LUHMES (cell line): ENCODE measurements around the gene PHF3.

DNA sequence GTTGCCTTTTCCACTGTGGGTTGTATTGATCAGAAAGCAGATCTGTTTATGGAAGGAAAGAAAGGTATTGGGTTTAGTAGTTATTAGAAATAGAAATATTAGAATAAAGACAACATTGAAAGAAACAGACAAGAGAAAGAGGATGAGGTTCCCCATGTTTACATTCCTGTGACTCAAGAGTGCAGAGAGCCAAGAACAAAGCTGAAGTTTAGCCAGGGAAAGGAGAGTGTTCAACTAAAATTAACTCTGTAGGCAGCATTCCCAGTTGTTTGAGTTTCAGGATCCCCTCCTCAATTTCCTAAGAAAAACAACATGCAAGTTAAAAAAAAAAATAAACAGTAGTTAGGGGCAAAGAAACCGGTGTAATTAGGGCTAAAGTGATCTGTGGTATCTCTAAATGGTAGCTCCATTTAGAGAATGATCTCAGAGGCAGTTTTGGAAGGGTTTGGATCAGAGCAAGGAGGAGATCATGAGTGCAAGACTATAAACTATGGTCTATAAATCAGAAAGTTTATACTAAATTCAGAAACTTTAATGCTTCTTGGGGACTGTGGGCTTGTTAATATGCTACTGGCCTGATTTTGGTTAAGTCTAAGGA is 30.9 kb upstream of the RAB23 start:
- PRO-cap = no peak

DNA sequence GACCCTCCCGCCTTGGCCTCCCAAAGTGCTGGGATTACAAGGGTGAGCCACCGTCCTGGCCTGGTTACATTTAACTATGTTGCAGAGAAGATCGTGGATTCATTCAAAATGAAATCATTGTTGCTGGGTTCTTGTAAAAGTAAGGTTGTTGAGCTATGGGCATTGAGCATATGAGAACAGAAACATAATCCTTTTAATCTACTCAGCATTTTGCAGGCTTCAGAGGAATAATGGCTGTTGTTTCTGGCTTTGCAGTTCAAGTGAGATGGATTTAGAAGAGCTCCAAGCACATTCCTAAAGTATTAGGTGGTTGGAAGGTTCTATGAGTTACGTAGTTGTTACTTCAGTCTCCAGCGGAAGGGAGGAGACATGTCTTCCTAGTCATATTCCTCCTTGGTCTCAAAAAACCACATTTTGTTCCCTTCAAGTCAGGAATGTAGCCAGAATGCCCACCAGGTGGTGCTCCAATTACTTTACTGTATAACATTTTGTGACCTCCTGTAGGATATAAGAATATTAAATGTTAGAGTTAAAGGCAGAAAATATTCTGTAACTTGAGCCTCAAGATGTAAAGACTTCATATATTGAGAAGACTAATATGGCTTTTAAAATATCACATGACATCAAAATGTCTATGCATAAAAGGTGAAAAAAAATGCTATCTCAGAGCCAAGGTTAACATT is 45.8 kb upstream of the RAB23 start:
- PRO-cap = no peak

- PRO-cap = no peak
Measured at GRCh38 chr6:57313346-57314348, 3.8 kb upstream of the PRIM2 start.

- PRO-cap = no peak
Measured at GRCh38 chr6:57423213-57423610, 105.8 kb downstream of the PRIM2 start.

- PRO-cap = no peak
Measured at GRCh38 chr6:61869326-61869821, 416.7 kb downstream of the KHDRBS2 start.

DNA sequence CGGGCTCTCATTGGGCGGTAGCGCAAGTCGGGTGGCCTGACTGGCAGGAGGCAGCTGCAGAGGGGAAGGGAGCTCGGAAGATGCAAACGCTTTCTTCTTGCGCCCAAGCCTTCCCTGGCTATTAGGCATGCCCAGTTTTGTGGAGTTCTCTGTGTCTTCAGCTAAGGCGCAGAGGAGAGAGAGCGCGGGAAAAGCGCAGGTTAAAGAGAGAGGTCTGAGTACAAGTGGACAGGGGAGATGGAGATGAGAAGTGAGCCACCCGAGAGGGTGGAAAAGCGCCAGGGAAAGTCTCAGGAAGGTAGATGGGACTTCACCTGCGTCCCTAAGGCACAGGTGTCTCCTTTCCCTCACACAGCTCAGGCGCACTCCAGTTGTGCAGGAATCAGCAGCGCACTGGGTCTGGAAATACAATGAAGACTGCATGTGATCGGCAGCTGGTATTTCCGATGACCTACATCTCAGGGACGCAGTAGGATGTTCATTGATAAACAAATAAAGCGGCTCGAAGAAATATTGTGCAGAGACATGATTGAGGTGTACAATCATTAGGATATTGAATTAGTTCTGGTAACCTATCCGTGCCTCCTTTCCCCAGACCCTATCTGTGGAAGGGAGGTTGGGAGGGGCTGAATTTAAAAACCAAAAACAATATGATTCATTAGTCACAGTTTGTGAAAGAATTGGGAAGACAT is 415 bp upstream of the KHDRBS2 start:
- PRO-cap = bidirectional peak, plus-strand start at position 58 of the sequence, minus-strand start outside the sequence

DNA sequence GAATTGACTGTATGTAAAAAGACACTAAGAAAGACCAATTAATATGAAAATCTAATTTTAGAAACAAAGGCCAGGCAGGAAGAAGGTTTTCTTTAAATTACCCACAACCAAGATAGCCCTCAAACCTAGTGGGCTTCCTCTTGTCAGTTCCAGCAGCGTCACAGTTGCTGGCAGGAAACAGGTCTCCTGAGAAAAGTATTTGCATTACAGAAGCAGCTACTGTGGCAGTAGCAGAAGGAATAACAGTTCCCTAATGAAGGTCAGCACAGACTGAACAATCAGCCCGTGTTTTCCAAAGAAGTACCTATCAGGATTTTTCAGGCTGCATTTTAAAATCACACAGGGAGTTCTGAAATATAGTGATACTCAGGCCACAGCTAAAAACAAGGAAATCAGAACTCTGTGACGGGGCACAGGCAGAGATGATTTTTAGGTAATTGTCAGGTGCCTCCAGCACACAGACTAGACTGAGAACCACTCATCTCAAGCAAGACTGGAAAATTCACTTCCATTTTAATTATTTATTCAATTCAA is 230.4 kb upstream of the KHDRBS2 start:
- PRO-cap = no peak

- PRO-cap = no peak
Measured at GRCh38 chr6:63410869-63411572, 91.2 kb upstream of the LGSN start.

- PRO-cap = no peak
Measured at GRCh38 chr6:63522350-63522583, 50.0 kb upstream of the PTP4A1 start.

DNA sequence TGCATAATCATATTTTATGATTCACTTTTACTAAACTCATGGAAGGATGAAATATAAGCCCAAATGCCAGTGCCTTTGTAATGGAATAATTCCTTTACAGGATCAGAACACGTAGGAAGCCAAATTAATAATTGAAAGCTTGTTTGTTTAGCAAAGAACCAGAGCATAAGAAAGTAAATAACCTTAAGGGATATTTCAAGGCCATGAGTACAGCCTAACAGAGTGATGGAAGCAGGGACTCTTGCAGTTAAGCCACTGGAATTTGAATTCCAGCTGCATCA is 11.4 kb upstream of the PTP4A1 start:
- PRO-cap = no peak

DNA sequence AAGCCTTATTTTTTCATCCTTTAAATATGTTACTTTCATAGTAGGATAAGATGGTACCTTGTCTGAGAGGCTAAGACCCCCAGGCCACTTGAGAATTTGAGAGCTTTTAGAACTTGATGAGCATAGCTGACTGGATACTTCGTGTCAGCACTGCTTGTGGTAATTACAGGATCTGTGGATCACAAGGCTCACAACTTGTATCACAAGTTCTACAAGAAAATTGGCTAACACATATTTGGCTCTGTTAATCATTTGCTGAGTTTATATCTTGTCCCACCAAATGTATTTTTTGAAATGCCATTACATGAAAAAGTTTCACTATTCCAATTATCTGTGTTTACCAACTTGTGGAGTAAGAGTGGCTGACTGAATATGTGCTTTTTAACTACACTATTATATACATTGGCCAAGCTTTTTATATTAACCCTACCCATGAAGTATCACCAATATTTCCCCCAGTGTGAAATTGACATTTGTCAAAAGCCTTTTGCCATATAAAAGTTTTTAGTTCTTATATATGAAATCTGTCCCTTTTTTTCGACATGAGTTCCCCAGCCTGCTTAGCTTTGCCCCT is 1.8 kb upstream of the PTP4A1 start:
- PRO-cap = no peak

DNA sequence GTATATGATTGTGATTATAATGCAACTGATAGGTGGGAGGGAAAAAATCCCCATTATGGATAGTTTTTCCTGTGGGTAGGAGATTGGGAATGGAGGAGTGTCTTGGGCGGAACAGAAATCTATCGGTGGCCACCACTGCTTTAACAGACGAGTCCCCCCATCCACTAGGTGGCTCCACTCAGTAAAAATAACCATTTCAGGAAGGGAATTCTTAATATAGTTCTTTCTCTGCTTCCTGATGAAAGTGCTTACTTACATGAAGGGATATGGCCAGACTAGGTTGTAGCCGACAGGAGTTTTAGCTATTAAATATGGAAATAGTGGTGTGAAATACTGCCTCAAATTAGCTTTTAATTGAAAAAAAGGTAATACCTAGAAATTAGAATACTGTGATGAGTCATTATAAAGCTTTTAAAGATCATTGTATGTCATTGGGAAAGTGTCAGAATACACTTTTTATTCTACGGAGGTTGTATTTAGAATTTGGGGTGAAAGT is 2.1 kb downstream of the PTP4A1 start:
- PRO-cap = no peak

DNA sequence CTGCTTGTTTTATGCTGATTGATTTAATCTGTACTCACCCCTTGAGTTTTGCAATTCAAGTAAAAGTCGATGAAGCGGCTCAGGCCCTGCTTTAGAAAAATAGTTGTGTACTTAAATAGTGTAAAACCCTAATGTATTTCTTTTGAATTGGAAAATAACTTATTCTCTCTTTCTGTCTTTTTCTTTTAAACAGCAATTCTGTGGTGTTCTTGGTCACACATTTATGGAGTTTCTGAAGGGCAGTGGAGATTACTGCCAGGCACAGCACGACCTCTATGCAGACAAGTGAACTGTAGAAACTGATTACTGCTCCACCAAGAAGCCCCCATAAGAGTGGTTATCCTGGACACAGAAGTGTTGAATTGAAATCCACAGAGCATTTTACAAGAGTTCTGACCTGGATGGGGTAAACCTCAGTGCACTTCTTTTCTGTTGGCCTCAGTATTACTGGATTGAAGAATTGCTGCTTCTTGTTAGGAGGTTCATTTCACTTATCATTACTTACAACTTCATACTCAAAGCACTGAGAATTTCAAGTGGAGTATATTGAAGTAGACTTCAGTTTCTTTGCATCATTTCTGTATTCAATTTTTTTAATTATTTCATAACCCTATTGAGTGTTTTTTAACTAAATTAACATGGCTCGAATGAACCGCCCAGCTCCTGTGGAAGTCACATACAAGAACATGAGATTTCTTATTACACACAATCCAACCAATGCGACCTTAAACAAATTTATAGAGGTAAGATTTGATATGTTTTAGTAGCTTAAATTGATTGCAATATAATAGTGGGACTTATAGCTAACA is 4.2 kb downstream of the PTP4A1 start:
- PRO-cap = no peak

DNA sequence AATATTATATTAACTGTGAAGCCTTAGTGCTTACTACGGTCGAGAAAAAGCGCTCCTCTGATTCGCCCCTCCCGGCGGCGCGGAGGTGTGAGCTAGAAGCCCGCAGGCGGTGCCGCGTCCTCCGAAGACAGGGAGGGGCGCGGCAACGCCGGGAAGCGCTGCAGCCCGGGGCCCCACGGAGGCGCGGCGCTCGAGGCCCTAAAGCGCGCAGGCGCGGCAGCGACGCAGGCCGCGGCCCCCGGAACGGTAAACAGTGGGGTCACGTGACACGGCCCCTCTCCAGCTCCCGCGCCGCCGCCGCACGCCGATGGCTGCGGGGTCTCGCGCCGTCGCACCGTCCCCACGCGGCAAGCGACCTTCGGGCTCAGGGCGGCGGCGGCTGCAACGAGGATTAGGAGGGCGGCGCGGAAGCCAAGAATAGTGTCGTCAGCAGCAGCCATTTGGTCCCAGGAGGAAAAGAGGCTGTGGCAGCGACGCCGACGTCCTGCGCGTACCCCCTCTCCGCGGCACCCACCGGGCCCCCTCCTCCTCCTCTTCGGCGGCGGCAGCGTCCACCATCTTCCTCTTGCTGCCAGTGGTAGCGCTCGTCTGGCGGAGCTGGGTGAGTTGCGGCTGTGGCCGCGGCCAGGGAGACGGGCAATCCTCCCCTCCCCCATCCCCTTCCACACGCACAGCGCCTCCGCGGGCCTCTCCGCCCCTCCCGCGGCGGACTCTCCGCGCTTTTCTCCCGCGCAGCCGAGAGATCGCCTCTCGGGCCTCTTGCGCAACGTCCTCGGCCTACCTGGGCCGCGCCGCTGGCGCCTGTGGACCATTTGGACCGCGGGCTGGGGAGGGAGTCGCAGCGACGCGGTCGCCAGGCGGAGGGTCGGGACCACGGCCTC is at the start of gene PHF3:
TSS of gene PHF3 (plus strand) at position 253 of the 881 bp plus-strand sequence.
- PRO-cap = bidirectional peak, plus-strand start at position 275 of the sequence, minus-strand start at position 90 of the sequence; bidirectional peak, plus-strand start at position 604 of the sequence, minus-strand start at position 591 of the sequence

DNA sequence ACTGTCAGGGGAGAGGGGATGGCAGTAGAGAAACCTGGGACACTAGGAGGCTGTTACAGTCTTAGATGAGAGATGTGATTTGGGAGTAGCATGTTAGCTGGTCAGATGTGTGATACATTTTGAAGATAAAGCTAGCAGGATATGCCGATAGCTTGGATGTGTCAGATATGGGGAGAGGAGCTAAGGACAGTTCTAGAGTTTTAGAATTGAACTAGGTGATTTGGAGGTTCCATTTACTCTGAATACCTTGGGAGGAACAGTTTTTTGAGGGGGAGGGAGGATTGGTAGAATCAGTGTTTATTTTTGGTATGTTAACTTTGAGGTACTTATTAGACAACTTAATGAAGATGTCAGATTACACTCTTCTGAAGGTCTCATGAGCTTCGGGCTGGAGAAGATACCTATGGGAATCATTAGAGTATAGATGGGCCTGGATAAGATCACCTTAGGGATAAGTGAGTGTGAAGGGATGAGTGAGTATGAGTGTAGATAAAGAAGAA is 41.2 kb downstream of the PHF3 start:
- PRO-cap = no peak

DNA sequence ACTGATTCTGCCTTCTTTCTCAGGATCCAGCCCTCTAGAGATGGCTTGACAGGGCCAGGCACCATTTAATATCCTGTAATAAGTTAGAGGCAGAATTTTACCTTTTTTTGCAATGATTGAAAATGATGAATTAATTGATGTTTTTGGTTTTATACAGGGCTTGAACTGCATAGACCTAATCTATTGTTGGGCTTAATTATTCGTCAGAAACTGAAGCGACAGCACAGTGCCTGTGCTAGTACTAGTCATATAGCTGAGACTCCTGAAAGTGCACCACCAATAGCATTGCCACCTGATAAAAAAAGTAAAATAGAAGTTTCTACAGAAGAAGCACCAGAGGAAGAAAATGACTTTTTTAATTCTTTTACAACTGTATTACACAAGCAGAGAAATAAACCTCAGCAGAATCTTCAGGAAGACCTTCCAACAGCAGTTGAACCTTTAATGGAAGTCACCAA is 75.9 kb downstream of the PHF3 start:
- PRO-cap = no peak

- PRO-cap = no peak
Measured at GRCh38 chr6:63799665-63800265, 164.2 kb downstream of the PHF3 start.

DNA sequence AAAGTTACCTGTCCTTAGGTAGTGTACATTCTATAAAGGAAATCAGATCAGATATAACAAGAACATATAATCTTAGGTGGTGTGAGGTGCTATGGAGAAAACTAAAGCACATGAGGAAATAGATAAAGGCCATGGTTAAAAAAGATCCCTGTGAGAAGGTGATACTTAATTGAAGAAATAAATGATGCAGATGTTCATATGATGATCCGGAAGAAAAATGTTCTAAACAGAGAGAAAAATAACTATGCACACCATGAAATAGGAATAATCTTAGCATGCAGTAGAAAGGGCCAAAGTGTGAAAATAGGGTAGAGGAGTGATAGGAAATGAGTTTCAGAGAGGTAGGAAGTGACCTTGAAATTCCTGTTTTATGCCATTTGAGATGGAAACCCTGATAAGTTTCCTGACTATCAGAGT is 164.5 kb downstream of the ADGRB3 start:
- PRO-cap = no peak

DNA sequence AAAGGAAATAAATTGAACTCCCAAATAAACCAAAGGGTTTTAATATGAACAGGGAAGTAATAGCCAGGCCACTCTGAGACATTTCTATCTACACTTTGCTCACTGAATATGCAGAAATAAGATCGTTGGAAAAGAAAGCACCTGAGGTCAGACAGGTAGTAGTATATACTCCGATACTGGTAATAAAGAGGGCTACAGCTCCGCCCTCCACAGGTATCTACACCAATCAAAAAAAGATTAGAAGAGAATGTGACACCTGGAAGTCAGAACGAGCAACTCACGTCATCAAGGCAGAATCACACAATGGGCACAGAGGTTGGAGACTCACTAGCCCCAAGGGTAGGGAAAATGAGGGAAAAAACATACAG is 813 bp downstream of the LMBRD1 start:
- PRO-cap = no peak

GRCh38 chr6:69813431-69814075 is 16.7 kb upstream of the LMBRD1 start:
- PRO-cap = no peak